Peripheral blood mononuclear cell (primary cell): ENCODE data around the gene MAN2A2.

DNA sequence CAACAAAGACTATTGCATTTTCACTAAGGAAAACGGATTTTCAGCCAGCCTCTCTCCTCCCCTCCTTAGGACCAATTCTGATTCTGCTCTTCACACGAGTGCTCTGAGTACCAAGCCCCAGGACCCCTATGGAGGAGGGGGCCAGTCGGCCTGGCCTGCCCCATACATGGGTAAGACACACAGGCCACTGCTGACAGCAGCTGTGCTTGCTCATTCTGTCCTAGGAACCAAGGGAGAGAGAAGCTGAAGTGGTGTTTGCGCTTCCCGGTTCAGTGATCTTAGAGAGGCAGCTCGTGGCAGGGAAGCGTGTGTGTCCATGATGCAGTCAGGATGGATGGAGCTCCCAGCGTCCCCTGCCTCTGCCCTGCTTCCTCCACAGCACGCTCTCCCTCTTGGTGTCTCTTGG is 77.6 kb downstream of the CRTC3 start:
- PRO-cap, 8 experiments: no peak in any of the 8 experiments

DNA sequence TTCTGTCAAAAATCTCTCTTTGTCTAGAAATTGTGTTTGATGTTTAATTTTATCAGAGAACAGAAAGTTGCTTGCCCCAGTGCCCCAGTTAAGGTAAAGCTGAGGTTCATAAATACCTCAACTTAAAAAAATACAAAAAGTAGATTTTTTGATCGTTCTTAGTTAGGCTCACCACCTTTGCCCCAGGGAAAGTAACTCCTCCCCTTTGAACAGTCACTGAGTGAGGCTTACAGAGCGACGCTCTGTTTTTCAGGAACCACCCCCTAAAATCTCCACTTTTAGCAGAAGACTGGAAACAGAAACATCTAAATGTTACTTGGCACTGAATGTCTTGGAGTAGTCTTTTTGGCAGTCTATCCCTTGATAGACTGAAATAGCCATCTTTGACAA is 24.9 kb downstream of the BLM start:
- PRO-cap, 8 experiments: no peak in any of the 8 experiments

DNA sequence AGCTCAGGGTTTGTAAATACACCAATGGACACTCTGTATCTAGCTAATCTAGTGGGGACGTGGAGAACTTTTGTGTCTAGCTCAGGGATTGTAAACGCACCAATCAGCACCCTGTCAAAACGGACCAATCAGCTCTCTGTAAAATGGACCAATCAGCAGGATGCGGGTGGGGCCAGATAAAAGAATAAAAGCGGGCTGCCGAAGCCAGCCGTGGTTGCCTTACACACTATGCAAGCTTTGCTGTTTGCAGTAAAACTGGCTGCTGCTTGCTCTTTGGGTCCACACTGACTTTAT is 42.2 kb upstream of the FURIN start:
- PRO-cap, 8 experiments: no peak in any of the 8 experiments

DNA sequence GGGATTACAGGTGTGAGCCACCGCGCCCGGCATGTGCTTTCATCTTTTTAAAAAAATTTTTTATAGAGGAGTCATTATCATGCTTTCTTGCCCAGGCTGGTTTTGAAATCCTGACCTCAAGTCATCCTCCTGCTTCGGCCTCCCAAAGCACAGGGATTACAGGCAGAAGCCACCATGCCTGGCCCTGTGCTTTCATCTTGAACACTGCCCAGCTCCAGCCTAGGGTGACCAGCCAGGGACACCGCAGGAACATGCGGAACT is 8.0 kb upstream of the FURIN start:
- PRO-cap, 8 experiments: no peak in any of the 8 experiments

- PRO-cap, 8 experiments: peak in 8 of 8 experiments; most common plus-strand start chr15:90903337 (in 6); most common minus-strand start chr15:90903241 (in 5)
These were observed at the start of gene MAN2A2 for GRCh38 chr15:90902822-90903672. MAN2A2 (plus strand) TSS chr15:90903302.

- PRO-cap, 8 experiments: no peak in any of the 8 experiments
These were observed 3.1 kb downstream of the MAN2A2 start for GRCh38 chr15:90906201-90906628.

DNA sequence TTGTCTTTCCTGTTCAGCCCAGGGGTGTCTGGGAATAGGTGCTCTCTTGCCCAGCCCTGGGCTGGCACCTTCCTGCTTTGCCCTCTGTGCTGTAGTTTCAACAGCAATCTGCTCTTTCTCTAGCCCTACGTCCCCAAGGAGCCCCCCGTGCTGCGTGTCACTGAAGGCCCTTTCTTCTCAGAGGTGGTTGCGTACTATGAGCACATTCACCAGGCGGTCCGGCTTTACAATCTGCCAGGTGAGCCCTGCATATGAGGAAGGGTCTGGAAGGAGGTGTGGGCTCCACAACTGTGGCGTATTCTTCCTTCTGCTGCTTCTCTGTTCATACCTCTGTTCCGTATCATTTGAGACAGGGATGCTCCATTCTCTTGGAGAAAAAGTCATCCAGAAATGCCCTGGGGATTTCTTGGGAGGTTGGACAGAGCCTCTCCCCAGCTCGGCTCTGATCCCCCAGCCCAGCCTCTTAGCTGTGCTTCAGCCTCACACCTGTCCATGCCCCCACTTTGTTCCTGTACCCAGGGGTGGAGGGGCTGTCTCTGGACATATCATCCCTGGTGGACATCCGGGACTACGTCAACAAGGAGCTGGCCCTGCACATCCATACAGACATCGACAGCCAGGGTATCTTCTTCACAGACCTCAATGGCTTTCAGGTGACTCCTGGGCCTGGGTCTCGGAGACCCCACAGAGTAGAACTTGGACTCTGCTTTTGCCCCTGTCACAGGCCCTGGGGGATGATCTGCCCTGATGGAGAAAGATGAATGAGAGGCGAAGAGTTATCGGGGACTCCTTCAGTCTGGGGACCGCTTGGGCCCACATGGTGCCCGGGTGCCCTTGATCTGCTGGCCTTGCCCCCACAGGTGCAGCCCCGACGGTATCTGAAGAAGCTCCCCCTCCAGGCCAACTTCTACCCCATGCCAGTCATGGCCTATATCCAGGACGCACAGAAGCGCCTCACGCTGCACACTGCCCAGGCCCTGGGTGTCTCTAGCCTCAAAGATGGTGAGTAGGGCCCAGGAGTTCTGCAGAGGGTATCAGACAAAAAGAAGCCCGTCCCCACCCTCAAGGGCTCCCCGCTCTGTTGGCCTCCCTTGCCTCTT is 10.0 kb downstream of the MAN2A2 start:
- PRO-cap, 8 experiments: no peak in any of the 8 experiments

DNA sequence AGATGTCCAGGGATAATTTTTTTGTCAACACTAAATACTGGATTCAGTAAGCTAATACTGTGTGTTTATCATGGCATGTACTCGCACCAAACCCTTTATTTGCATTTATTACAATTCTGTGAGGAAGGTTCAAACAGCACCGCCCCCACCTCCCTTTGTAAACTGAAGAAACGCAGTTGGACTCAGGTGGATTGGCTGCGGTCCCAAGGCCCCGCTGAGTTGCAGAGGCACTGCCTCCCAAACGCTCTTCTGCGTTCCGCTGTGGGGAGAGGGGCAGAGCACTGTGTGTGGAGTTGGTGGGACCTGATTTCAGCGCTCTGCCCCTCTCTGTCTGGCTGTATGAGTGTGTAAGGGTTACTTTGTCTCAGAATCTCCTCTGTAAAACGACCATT is 1.2 kb downstream of the RCCD1 start:
- PRO-cap, 8 experiments: no peak in any of the 8 experiments

GRCh38 chr15:90959730-90960546 is 5.3 kb downstream of the RCCD1 start:
- PRO-cap, 8 experiments: no peak in any of the 8 experiments

DNA sequence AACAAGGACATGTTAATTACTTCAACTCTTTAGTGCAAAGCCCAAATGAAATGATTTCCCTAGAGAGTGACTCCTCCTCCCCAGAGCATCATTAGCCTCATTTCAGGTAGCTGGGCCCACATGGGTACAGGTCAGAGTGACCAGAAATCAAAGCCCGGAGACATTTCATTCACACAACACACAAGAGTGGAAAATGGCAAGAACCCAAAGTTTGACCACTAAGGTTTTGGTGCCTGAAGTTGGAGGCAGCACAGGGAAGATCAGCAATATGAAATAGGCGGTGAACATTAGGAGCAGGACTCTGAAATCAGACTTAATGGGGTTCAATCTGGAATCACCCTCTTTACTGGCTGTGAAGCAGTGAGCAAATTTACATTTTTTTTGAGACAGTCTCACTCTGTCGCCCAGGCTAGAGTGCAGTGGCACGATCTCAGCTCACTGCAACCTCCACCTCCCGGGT is 19.6 kb downstream of the PRC1 start:
- PRO-cap, 8 experiments: no peak in any of the 8 experiments

GRCh38 chr15:90981294-90982323 is 12.7 kb downstream of the PRC1 start:
- PRO-cap, 8 experiments: no peak in any of the 8 experiments

GRCh38 chr15:91055861-91056474 is 33.6 kb upstream of the VPS33B start:
- PRO-cap, 8 experiments: no peak in any of the 8 experiments

DNA sequence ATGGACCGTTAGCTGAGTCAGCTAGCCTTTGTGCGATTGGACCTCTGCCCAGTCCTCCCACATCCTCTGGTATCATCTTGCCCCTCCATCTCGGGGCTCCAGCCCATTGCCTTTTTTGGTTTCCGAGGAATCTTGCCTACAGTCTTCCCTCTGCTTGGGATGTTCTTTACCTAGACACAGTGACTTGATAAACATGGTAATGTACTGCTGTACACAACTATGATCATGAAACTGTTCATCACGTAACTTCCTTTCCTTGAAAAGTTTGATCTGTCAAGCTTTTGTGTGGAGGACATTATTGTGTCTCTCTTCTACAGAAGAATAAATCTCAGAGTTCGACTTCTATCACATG is 371.5 kb downstream of the SV2B start:
- PRO-cap, 8 experiments: peak in 4 of 8 experiments; most common plus-strand start position 106 of the sequence (in 4)

GRCh38 chr15:91694916-91695216 is 158.6 kb upstream of the SLCO3A1 start:
- PRO-cap, 8 experiments: no peak in any of the 8 experiments

GRCh38 chr15:91852293-91853166 is 978 bp upstream of the SLCO3A1 start:
- PRO-cap, 8 experiments: peak in 8 of 8 experiments; most common plus-strand start chr15:91853004 (in 8); most common minus-strand start chr15:91852885 (in 3)

- PRO-cap, 8 experiments: no peak in any of the 8 experiments
These were observed 158.6 kb downstream of the SLCO3A1 start for GRCh38 chr15:92012217-92012451.

- PRO-cap, 8 experiments: no peak in any of the 8 experiments
These were observed 75.1 kb downstream of the FAM174B start for GRCh38 chr15:92580428-92580962.

DNA sequence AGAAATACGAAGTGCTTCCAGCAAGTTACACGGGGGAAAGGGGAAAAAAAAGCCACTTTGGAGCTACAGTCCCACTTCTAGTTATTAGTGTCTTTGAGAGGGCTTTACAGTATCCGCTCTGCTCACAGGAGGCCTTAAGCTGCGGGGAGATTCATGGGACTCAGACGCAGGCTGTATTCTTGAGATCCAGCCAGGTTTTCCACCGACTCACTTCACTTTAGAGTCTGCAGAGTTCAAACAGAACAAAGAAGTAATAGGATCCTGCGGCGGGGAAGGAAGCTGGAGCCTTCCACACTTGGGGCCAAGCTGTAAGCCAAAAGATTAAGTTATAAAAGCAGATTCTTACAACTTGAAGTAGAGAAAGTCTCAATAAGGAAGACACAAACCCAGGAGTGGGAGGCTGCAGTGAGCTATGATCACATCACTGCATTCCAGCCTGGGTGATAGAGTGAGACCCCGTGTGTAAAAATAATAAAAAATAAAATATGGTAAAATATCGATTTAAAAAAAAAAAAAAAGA is 60.2 kb upstream of the FAM174B start:
- PRO-cap, 8 experiments: no peak in any of the 8 experiments

DNA sequence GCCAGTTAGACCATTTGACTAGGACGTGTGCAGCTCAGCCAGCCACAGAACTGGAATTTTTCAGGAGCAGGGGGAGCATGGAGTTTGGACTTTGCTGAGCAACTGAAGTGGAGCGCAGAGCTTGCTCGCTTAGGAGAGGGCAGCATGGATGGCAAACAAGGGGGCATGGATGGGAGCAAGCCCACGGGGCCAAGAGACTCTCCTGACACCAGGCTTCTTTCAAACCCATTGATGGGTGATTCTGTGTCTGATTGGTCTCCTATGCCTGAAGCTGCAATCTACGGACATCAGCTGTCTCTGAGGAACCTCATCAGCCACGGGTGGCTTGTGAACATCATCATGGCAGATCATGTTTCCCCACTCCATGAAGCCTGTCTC is 104.6 kb upstream of the CHD2 start:
- PRO-cap, 8 experiments: no peak in any of the 8 experiments

DNA sequence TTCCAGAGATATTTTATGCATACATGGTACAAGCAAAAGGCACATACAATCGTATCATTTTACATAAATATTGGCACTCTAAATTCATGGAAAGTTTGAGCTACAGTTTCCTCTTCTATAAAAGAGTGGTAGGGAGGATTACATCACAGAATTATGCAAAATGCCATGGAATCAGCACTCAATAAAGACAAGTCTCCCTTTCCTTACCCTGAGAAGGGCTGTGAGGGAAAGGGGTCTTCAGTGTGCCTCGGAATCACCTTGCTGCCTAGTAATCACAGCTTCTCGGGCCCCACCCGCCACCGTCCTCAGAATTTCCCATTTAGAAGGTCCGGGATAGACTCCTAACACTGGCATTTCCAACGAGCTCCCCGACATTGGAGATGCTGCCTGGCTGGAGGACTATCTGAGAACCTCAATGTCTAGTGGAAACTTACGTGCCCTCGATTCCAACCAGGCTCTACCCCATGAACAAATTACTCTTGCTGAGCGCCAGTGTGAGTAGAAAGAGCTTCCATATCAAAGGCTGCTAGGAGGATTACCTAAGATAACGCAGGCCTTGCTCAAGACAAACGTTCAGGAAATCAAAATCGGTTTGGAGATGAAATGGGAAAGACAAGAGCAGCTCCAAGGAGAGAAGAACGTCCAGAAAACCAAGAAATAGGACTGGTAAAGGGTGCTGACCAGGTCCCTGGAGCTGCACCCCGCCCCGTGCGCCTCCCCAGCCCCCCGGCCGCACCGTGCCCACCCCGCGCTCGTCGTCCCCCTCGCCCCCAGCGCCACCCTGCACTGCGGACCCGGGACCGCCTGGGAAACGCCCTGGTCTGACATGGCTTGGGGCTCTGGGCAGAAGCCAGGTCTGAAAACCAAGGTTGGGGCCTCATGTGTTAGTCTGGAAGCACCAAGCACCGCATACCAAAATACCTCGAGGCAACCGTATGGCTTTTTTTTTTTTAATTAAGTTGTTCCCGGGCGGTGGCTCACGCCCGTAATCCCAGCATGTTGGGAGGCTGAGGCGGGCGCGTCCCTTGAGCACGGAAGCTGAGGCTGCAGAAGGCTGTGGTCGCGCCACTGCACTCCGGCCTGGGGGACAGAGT is 91.9 kb upstream of the CHD2 start:
- PRO-cap, 8 experiments: peak in 7 of 8 experiments; most common plus-strand start position 584 of the sequence (in 7); most common minus-strand start position 303 of the sequence (in 1)